ENCODE measurements around a stretch of chr5.

DNA sequence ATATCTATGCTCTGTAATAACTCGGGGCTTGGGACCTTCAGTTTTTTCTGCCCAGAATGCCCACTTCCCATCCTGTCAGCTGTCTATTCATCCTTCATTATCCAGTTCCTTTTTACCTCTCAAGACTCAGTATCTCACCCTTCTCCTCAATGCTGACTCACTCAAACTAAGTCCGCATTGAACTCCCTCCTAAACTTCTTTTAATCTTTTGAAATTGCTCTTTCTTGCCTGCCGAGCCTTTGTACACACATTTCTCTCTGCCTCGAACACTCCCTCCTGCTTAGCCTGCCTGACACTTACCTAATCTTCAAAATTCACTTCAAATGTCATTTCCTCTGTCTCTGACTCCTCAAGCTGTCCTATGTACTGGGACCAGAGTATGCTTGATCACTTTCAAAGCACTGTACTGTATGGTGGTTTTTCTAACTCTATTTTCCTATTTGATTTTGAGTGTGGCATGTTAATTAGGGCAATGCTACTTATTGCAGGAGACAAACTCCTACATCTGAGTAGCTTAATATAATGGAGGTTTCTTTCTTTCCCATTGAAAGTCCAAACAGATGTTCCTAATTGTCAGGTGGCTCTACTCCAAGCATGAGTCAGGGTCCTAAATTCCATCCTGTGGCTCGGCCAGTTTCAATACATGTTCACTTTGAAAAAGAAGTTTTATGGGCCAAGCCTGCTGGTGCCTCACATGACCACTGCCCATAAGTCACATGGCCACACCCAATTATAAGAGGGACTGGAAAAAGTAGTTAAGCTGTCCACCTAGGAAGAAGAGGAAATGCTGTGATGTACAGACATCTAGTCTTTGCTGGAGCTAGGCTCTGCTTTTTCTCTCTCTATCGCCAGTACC, 170.6 kb downstream of the ARRDC3 start:
- PRO-cap, result no peak

DNA sequence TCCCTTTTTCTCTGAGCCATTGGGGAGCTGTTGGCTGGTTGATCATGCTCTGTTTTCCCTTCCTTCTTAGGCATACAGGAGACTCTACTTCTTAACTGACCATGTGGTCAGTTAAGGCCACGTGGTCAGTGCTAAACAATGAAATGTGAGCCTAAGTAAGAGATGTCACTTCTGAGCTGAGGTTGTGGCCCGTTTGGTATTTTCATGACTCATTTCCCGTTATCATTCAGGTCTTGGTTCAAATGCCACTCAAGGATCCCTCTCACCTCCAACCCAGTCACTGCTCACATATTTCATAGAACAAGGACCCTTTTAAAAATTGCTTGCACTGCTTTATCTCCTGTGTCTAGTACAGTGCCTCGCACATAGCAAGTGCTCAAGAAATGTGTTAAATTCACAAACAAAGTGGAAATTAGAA, 50.8 kb downstream of the ARRDC3 start:
- PRO-cap, result no peak

DNA sequence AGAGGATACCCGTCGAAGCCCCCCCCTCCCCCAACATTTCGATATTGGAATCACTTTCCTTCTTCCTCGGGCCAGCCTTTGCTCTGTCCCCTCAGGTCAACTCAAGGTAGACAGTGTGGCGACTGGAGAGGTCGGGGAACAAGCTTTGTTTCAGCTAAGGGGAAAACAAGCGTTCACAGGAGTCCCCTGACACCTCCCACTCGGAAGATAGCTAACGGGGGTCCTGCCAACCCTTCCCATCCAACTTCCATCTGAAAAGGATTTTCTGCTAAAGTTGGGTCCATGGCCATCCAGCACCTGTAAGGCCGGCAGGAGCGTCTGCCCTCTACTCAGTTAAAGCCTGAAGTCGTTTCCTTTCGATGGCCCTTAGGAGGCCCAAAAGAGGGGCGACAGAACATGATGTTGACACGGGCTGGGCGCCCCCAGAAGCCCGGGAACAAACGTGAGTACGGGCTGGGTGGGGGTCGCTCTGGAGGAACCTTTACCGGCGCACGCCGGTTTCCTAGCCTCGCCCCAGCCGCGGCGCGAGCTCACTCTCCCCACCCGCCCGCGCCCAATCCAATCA, 2.6 kb downstream of the ARRDC3 start:
- PRO-cap, result bidirectional peak, plus-strand start outside the sequence, minus-strand start at position 537 of the sequence

- PRO-cap, result no peak
Measured at GRCh38 chr5:93078471-93079107, 504.4 kb upstream of the NR2F1 start.

DNA sequence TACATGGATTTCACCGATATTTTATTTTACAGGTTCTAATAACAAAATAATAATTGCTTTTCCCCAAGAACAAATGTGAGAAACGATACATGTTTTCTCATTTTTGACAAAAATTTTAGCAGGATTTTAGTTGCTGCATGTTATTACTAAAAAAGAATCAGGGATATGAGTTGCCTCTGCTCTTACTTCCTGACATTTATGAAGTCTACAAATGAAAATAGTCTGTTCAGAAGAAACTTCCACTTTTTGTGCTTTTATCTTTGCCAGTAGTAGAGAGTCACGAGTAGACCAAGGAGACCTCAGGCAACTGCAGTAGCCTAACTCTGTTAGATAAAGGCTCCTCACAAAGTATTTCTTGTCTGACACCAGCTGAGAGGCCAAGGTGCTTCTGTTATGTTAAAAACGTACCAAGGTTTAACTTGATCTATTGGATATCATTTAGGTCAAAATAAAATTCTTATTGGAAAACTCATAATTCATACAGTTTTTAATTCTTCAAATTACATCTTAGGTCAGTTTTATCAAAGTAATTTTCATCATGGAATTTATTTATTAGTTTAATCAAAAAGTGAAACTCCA, 335.9 kb upstream of the NR2F1 start:
- PRO-cap, result no peak

GRCh38 chr5:93359017-93359547, 223.9 kb upstream of the NR2F1 start:
- PRO-cap, result no peak

DNA sequence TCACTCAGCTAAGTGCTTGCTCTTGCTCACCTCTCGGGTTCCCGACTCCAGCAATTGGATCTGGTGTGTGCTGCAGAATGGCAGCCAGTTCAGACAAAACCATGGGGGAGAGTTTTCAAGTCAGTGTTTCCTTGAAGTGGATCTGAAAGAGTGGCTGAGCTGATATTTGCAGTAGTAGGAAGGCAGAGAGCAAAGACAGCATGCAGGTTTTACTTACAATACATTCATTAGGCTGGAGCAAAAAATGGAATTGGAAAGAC, 160.8 kb upstream of the NR2F1 start:
- PRO-cap, result no peak

DNA sequence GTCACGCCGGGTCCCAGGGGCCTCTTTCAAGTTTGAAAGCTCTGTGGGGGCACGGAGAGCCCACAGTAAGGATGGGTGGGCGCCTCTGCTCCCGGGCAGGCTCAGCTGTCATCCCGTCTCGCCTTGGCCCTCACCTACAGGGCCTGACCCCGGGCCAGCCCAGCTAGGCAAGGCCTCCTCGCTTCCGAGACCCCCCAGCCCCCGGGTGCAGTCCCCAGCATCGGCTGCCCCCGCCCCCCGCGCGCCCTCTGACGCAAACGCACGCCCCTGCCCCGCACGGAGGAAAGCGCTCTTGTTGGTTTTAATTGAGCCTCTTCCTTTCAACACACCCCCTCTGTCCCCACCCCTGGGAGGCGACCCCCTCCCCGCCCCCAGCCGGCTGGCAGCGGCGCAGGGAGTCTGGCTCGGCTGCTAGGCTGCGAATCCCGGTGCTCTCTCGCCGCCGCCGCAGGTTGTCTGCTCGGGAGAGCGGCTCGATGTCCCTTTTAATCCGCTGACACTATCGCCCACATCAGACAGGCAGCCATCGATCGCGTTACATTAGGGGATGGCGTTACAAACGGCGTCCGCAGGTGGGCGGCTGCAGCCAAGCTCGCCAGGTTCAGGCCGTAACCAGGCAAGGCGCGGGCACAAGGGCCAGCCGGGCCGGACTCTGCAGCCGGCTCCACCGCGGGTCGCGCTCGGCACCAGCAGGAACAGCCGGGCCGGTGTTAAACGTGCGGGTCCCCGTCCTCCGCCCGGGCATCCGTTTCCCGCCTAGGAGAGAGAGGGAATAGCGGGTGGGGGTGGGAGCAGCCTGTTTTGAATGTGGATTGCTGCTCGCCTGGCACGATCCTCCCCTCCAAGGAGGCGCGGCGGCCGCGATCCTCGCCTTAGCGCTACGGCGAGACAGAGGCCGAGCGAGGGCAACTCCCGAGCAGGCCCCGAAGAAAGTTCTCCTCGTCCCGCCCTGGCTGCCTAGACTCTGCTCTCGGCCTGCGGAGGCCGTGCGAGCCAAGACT, 3.3 kb upstream of the NR2F1 start:
- PRO-cap, result no peak

- PRO-cap, result unidirectional peak, plus-strand start at chr5:93601678
Measured at GRCh38 chr5:93601369-93602265, 18.6 kb downstream of the NR2F1 start.

DNA sequence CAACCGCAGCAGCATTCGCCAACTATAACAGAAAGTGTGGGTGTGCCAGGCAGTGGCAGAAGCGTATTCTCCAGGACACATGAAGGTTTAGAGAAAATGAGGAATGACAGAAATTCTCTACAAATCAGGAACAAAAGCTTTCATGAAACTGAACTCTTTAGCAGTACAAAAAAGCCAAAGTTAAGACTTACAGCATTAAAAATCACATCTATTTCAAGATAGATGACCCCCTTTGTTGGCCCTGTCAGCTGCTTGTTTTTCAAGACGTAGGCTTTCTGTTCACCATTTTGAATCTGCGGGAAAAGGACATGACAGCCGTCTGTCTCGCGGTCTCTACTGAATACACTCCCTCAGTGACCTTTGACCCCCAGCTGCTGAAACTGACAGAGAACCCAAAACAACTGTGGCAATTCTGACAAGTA, 252.2 kb downstream of the SLF1 start:
- PRO-cap, result no peak

GRCh38 chr5:95541790-95541998, 13.1 kb downstream of the SKIC3 start:
- PRO-cap, result no peak

DNA sequence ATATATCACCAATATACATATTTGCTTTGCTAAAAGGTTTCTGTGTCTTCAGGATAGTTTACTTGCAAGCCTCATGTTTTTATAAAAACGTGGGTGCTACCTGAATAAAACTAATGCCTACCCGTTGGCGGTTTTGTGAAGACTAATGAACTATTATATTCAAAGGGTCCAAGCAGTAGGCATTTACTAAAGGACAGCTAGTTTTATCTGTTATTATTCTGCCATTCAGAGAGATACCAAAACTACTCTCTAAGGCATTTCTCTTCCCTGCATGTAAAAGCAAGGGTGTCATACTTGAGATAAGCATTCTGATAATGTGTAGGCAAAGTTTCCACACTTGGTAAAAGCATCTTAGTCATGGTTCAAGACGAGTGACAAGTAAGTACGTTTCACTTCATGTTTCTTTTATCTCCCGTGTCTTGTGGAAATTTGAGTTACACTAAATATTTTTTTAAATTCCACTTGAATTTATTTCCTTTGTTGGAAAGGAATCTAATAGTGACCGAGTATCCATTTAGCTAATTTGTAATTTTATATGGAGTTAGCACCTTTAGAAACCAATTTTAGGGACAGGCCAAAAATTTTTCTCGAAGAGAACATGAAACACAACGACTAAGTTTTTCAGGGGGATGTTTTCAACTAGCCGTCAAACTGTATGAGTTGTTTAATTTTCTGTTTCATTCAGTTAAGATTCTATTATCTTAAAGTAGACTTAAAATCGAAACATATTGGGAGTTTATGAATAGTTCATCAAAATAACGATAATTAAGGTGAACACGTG, 1.3 kb downstream of the RFESD start:
- PRO-cap, result no peak

DNA sequence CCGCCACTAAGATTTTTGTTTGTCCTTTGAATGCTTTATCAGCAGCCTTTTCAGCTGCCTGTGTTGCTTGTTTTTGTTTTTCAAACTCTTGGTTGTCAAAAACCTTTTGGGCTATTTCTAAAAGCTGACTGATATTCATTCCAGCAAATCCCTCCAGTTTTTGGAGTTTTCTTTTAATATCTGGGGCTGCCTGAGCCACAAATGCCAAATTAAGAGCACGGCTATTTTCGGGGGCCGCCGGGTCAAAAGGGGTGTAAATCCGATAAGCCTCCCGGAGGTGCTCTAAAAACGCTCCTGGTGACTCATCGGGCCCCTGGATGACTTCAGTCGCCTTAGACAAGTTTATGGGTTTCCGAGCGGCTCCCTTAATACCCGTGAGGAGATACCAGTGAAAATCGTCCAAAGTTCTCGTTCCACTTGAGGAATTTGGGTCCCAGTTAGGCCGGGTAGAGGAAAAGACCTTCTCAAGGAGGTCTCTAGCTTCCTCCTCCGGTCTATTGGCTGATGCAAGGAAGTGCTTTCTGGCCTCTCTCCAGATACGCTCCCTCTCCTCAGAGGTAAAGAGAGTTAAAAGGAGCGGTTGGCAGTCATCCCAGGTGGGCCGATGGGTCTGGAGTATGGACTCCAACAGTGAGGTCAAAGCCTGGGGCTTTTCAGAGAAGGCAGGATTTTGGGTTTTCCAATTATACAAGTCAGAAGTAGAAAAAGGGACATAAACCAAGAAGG, 20.2 kb upstream of the RHOBTB3 start:
- PRO-cap, result no peak

DNA sequence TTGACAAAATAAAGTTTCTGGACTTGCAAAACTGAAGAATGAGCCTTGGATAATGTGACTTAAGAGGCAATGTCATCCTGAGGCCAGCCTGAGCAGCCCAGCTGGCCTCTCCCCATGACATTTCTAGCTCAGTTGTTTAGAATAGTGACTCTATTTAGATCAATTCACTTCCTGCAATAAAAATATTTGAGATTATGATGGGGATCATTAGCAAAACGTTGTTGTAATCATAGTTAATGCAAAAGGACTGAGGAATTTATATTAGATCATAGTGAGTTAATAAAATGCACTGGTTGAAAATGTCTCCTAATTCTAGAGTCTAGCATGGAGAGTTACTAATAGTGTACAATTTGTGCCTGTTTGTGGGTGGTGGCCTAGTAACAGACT, 11.0 kb upstream of the RHOBTB3 start:
- PRO-cap, result no peak

- PRO-cap, result no peak
Measured at GRCh38 chr5:95733495-95734653, 2.7 kb downstream of the RHOBTB3 start.

- PRO-cap, result no peak
Measured at GRCh38 chr5:95770973-95772093, 40.2 kb downstream of the RHOBTB3 start.

DNA sequence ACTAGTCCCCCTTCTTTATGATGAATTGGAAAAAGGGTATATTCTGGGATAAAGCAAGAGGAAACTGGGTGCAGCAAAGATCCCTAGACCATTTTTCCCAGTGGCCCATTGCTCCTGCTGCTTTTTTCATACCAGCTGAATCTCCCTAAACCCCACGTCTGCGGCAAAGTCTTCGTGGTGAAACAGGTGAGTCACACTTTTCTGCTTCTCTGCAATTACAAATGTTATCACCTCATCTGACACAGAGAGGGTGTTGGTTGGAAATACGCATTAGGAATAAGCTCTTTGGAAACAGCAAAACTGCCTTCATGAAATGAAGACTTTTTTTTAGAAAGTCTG, 39.3 kb upstream of the GLRX start:
- PRO-cap, result no peak

GRCh38 chr5:95961194-95961296, 606 bp downstream of the ELL2 start:
- PRO-cap, result no peak

- PRO-cap, result no peak
Measured at GRCh38 chr5:96079141-96079506, 117.5 kb upstream of the ELL2 start.

DNA sequence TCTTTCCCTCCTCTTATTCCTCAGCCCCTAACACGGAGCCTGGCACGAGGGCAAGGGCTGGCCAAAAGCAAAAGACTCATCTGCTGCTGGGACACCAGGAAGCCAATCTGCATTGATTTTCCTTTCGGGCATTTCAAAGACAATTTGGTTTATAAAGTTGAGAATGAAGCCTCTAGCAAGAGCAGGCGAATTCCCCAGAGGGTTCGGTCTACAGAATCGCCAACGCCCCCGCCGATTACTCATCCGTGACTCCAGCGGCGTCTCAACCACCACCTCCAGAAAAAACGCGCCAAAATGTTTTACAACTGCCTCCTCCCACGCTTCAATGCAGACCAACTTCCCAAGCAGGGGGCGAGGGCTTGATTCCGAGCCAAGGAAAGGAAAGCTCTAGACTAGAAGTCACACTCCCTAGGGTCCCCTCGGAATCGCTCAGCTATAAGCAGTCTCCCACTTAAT, 1.5 kb downstream of the PCSK1 start:
- PRO-cap, result no peak